HT-29 (cell line): ENCODE results near the gene TRAPPC3L.

GRCh38 chr6:112149712-112150355 lies 62.4 kb downstream of the FAM229B start:
- RAMPAGE, long total RNA = no peak

- RAMPAGE, long total RNA = no peak
Observed at GRCh38 chr6:112191441-112192026, 62.8 kb downstream of the LAMA4 start.

DNA sequence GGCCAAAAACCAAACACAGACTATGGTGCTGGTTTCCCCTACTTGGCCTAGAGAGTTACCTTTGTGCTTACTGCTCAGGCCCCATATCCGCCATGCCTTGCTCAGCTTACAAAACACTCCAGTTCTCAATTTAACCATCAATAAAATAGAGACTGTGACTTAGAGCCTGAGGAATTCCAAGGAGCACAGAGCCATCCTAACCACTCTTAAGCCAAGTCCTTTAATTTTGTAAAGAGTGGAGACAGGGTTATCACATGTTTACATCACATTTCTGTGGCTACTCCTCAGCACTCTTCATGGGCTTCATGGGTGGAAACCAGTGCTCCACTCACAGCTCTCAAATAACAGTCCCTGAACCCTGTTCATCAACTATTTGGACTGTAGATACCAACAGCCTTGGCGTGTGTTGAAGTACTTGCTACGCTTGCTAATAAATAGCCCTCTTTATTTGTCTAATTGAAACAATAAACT lies 32.0 kb downstream of the LAMA4 start:
- RAMPAGE, long total RNA = no peak

DNA sequence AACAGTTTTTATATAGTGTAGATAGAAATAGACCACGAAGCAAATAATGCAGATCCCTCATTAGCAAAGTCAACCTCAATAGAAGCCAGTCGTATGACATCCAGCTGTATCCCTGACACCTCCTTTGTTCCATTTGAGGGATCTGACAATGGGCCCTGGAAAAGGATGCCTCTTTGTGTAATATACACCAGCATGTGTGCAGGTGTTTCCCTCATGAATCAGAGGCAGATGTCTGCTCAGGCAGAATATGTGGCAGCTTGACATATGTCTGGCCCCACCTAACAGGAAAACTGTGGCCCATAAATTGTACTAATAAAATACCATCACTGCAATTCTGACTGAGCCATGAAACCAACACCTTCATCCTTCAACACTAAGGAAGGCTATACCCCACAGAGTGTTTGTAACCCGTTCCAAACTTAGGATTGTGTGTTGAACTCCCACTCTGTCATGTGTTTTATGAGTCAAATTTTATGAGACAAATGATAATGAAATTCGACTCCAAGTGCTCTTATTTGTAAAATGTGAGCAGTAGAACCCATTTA lies 22.8 kb downstream of the LAMA4 start:
- RAMPAGE, long total RNA = no peak

- RAMPAGE, long total RNA = no peak
Observed at GRCh38 chr6:112337080-112337567, 10.0 kb upstream of the RFPL4B start.

GRCh38 chr6:112879754-112880453 lies 532.8 kb downstream of the RFPL4B start:
- RAMPAGE, long total RNA = no peak

DNA sequence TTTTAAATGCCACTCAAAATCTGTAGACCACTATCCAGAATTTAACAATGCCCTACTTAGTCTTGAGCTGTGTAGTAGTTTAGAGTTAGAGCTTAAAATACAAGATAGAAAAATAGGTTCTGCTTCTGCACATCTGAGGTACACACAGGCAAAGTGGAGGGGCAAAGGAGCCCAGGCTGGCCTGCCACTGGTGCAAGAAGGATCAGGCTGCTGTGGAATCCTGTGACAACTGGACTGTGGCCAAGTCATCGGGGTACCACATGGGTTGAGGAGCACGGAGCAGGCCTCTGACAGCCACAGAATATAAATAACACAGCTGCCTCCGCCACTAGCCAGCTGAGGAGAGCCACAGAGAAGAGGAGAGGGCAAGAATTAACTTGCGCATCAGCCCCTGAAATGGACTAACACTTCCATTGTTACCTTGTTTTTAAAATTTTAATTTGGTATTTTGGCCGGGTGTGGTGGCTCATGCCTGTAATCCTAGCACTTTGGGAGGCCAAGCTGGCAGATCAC lies 206.0 kb upstream of the MARCKS start:
- RAMPAGE, long total RNA = no peak

DNA sequence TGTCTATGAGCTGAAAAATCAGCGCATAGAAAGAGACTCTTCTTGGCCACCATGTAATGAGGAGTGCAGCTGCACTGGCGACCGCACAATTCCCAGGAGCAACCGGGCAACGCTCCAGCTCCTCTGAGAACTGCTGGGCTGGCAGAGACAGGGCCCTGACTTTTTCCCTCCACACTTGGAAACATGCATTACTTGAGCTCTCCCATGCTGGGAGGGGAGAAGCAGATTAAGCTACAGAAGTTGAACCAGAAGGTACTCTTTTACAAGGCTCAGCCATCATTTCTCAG lies 31.3 kb upstream of the MARCKS start:
- RAMPAGE, long total RNA = no peak

GRCh38 chr6:113860467-113860706 lies 3.2 kb downstream of the MARCKS start:
- RAMPAGE, long total RNA = no peak

- RAMPAGE, long total RNA = no peak
Observed at GRCh38 chr6:113879067-113879701, 22.0 kb downstream of the MARCKS start.

DNA sequence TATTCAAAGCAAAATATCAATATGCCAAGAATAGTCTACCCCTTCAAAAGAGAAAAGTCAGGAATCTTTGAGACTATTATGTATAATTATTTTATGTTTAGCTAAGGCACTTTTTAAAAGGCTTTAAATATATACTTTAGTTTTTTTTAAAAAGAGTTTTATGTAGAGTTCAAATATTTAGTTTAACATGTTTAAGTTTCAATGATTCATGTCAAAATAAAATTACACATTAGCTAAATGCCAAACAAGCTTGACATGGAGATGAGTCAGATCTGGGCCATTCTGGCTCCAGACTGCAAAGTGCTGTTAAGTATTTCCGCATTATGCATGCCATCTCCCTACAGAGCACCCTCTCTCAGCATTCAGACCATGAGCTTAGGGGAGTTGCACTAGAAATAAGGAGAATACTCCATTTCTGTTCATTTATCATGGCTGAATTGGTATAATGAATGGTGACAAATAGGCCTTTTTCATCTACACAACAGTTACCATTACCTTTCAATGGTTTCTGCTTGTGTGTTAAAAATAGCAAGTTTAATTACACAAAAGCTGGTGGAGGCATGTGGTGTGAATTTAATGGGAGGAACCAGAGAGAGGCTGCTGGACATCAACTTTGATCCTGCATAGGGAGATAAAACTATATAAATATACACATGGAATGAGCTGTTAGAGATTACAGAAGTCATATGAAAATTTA lies 21.5 kb upstream of the HS3ST5 start:
- RAMPAGE, long total RNA = no peak

GRCh38 chr6:116254799-116255054 lies 852 bp upstream of the TSPYL4 start:
- RAMPAGE, long total RNA = no peak

GRCh38 chr6:116307084-116307389 lies 27.3 kb upstream of the TSPYL1 start:
- RAMPAGE, long total RNA = no peak

GRCh38 chr6:116436251-116437211 lies 24.6 kb upstream of the CALHM6 start:
- RAMPAGE, long total RNA = no peak

GRCh38 chr6:116545452-116545815 lies at the start of gene TRAPPC3L:
TRAPPC3L (minus strand) TSS chr6:116545684.
- RAMPAGE, long total RNA = no peak

- RAMPAGE, long total RNA = no peak
Observed at GRCh38 chr6:116764761-116765044, 816 bp downstream of the FAM162B start.

- RAMPAGE, long total RNA = no peak
Observed at GRCh38 chr6:117015307-117015895, 138.4 kb downstream of the RFX6 start.

GRCh38 chr6:117535155-117535343 lies 52.6 kb downstream of the DCBLD1 start:
- RAMPAGE, long total RNA = no peak

DNA sequence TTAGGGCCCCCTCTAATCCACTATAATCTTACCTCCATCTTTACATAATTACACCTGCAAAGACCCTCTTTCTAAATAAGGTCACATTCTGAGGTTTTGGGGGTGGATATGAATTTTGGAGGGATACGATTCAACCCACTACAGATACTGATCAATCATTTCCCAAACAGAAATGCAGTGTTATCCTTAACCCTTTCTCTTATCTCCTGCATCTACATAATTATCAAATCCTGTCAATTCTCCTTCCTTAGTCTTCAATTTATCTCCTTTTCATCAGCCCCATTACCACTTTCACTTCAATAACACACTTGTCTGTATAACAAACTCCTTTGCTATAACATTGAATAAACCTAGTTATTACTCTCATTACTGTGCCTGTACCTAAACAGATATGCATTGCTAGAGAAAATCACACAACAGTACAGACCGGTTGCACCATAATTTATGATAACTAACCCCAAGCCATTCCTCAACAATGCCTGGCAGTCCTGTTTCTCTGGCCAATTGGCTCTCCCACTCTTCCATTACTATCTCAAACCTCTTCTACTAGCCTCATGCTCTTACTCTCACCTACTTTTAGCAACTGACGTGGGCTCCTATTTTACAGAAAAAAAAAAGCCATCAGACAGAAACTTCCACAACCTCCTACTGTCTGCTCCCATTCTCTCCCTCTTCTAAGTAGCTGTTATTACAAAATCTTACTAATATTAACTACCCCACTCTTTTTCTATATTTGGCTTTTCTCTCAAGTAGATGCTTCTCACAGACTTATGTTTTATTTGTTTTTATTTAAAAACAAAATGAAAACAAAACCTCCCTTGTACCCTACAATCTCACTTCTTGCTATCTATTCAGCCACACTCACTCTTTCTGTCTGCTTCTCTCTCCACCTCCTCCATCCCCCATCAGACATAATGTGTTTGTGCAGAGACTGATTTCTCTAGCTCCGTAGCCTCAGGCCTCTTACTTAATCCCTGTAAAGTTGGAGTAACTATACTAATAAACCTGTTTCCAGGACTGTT lies 9.4 kb downstream of the GOPC start:
- RAMPAGE, long total RNA = no peak

DNA sequence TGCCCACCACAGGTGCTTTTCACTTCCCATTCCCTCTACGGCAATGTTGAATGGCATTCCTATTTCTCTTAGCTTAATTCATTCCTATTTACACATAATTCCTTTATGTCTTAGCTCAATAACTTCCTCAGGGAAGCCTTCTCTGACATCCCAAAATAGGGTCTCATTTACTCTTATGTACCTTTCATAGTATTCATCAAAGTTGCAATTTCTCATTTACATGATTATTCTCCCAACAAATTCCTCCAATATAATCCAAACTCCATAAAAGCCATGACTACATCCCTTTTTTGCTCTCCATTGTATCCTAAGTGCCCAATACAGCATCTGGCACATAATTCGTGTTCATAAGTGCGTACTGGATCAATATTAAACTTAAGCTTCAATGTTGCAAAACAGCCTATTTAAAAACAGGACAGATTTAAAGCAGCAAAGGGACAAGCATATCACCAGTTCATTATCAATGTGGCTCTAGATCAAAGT lies 8.0 kb downstream of the GOPC start:
- RAMPAGE, long total RNA = no peak